Panc1 (cell line): ENCODE data around the genes RGS21 and RGS1.

- RRBS, 2 experiments, result no CpG with 5 or more reads among the region's 8 CpGs
Observed at GRCh38 chr1:185488694-185489561, 171.9 kb upstream of the IVNS1ABP start.

- RRBS, 2 experiments, result no CpG with 5 or more reads among the region's 2 CpGs
Observed at GRCh38 chr1:185678894-185679365, 55.3 kb upstream of the HMCN1 start.

- RRBS, 2 experiments, result no CpG with 5 or more reads among the region's 9 CpGs
Observed at GRCh38 chr1:185694038-185694637, 40.1 kb upstream of the HMCN1 start.

GRCh38 chr1:185968947-185969301 lies 234.7 kb downstream of the HMCN1 start:
- RRBS, 2 experiments, result no CpG with 5 or more reads among the region's 3 CpGs

DNA sequence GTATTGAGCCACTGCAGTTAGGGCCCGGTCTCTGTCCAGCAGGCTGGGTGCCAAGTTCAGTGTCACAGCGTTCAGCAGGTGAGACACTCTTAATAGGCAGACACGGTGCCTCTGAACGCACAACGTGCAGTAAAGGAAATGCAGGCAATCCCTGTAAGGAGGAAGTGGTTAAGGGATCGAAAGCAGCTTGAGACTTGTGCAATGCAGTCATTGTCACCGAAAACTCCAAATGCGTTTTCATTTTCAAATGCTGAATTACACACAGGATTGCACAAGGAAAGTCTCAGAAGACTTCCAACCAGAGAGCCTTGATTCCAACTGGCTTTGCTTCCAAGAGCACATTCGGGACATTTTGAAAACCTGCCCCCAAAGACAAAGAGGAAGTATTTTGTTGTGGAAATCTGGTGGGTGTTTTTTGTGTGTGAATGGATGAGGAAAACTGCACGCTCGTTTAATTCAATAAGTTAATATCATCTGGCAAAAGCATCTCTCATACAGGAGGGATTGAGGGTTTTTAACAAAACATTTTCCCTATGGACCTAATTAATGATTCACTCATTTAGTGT lies 61.7 kb downstream of the PTGS2 start:
- RRBS, 2 experiments, result no CpG with 5 or more reads among the region's 11 CpGs

DNA sequence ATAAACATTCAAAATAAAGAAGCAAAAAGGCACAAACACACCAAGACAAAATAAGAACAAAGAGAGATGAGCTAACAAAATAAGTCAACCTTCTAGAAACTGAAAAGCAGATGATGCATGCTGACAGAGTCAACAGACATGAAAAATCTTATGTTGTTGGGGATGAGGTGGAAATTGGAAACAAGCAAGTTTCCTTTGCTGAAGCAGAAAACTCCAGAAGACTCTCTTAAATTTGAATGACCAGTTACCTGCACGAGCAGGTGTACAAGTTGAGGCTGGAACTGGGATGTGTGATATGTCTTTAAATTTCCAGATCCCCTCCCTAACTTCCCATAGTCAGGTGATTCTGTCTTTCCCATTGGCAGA lies 276.0 kb downstream of the PLA2G4A start:
- RRBS, 2 experiments, result no CpG with 5 or more reads among the region's 1 CpG

- RRBS, 2 experiments, result no CpG with 5 or more reads among the region's 5 CpGs
Observed at GRCh38 chr1:188272071-188272568, 1443.4 kb downstream of the PLA2G4A start.

- RRBS, 2 experiments, result no CpG with 5 or more reads among the region's 9 CpGs
Observed at GRCh38 chr1:189762621-189763002, 715.1 kb downstream of the BRINP3 start.

DNA sequence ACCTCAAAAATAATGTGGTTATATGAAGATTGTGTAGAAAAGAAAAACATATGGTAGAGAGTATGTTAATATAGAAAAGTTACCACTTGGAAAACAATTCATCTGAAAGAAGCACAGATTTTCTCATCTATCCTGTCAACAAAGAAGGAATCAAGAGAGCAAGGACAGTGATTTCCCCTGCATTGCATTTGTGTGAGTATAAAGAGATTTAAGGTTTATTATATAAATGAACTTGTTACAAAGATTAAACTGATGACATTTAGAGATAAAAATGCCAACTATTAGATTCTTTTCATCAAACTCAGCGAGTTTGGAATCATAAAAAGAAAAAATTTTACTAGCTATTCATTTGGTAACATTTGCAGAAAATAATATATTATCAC lies at the start of gene RGS21:
TSS of gene RGS21 (plus strand) at position 79 of the 383 bp plus-strand sequence.
- RRBS, 2 experiments, result no CpG with 5 or more reads among the region's 1 CpG

DNA sequence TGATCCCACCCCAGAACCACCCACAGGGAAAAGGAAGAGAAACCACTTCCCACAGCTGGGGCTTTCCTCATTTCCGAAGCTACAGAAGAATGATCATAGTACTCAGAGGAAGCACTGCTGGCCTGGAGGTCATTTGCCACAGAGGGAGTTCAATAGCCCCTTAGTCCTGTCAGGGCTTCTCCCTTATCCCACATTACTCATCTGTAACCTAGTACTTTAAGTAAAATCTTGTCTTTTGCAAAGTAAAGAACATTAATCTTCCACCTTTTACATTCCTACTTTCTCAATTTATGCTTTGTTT lies 63.1 kb upstream of the RGS1 start:
- RRBS, 2 experiments, result no CpG with 5 or more reads among the region's 1 CpG

DNA sequence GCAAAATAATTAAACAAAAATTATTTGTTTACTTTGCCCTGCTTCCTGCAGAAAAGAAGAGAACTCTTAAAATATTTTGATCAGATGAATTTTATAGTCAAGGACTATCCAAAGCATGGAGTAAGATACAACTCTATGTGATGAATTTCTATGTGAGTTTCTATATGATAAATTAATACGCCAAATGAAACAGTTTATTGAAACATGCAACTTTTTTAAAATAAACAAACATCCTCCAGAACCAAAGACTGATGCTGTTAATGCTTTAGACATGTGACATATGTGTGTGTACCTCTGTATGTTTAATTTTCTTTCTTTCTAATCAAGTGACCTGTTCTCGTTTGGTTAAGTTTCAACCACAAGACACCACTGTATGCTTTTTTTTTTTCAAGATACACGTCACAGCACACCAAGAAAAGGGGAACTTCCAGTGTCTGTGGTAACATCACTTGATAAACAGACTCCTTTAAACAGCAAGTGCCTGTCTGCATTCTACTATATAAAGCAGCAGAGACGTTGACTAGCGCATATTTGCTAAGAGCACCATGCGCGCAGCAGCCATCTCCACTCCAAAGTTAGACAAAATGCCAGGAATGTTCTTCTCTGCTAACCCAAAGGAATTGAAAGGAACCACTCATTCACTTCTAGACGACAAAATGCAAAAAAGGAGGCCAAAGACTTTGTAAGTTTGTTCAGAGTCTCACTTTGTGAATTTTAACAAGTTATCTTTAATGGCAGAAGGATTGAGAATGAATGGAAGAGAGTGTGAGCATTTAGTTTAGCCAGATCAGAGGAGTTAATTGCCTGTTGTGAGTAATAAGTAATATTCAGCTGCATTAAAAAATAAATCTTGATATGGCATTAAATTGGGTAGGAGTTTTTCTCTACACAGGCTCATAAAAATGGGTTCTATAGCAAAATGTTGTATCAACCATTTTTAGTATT lies at the start of gene RGS1:
TSS of gene RGS1 (plus strand) at position 526 of the 945 bp plus-strand sequence.
- RRBS, 2 experiments, result no CpG with 5 or more reads among the region's 8 CpGs

- RRBS, 2 experiments, result no CpG with 5 or more reads among the region's 1 CpG
Observed at GRCh38 chr1:192628457-192628981, 7.4 kb upstream of the RGS13 start.

DNA sequence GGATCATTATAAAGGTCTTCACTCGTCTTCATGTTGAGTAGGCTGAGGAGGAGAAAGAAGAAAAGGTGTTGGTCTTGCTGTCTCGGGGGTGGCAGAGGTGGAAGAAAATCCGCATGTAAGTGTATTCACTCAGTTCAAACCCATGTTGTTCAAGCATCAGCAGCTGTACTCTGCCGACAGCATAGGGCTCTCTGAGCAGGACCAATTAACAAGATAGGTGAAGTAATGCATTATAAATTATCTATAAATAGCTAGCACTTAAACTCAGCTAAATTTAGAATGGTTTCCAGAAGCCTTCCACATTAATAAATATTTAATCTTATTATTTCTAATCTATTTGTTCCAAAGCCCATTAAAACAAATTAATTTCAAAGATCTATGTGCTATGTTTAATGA lies 116.8 kb downstream of the RGS2 start:
- RRBS, 2 experiments, result no CpG with 5 or more reads among the region's 4 CpGs

GRCh38 chr1:192936452-192937100 lies 122.6 kb downstream of the UCHL5 start:
- RRBS, 2 experiments, result no CpG with 5 or more reads among the region's 1 CpG

GRCh38 chr1:192943178-192943512 lies 116.0 kb downstream of the UCHL5 start:
- RRBS, 2 experiments, result no CpG with 5 or more reads among the region's 3 CpGs

DNA sequence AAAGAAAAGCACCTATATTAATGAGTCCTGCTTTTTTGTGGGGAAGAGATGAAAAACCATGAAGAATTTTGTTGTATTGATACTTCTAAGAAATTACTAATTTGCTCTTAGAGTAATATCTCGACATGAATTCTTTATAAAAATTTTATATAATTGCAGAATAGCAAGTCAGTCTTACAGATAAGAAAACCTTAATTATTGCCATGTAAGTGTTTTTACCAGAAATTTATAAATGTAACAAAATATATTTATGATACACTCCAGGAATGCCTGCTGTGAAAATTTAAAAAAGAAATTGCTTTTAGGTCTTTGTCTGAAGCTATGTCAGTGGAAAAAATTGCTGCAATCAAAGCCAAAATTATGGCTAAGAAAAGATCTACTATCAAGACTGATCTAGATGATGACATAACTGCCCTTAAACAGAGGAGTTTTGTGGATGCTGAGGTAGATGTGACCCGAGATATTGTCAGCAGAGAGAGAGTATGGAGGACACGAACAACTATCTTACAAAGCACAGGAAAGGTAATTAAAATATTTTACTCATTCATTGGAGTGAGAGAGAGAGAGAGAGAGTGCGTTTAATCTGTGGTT lies 19.8 kb downstream of the CDC73 start:
- RRBS, 2 experiments, result no CpG with 5 or more reads among the region's 4 CpGs

DNA sequence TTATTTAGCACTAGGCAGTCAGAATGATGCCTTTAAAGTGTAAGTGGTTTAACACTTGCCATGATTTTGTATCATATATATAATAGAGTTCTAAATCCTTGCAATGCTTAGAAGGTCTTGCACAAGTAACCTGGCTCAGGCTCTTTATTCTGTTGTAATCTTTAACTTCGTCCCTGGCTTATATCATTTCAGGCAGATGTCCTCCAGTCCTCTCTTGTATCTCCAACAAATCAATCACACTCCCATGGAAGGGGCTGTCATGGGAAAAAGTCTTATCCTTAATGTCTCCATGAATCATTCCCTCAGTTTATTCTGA lies 841.6 kb upstream of the B3GALT2 start:
- RRBS, 2 experiments, result no CpG with 5 or more reads among the region's 1 CpG

DNA sequence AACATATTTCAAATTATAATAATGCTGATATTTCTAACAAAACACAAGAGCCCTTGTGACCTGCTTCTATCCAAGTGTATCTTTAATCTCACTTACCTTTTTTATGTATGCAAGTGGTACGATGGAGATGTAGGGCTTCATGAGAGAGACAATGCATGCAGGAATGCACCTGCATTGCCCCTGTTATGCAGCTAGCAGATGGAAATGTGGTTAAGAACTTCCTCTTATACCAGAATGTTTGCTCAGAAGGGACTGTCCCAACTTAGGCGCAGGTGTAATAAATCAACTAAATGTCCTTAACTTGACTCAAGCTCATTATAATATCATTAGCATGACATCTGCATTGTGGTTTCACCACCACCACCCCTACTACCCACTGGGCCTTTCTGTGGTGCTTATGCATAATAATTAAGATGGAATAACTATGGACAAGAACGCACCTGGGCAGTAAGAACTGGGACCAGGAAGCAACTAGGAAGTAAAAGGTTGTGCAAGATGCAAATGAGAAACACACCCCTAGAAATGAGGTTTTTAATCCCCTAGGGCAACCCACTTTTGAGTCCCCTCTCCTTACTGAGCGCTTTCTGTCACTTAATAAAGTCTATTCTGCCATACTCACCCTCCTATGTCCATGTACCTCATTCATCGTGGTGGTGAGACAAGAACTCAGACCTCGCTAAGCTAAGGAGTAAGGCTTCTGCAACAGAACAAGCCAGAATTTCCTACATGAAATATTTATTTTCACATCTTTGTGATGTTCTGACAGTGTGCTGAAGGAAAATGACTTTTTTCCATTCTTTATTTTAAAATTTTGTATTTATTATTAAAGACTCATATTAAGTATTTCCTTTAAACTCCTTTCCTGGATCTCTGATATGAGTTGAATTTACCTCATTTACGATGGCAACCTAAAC lies 1103.3 kb upstream of the B3GALT2 start:
- RRBS, 2 experiments, result no CpG with 5 or more reads among the region's 7 CpGs

- RRBS, 2 experiments, result no CpG with 5 or more reads among the region's 2 CpGs
Observed at GRCh38 chr1:196438344-196438838, 169.8 kb downstream of the KCNT2 start.